Mesenteric fat pad (tissue), 1 donor: Measurements from ENCODE around the genes LIPE, PHLDB3, PINLYP, LYPD5 and CEACAM16.

DNA sequence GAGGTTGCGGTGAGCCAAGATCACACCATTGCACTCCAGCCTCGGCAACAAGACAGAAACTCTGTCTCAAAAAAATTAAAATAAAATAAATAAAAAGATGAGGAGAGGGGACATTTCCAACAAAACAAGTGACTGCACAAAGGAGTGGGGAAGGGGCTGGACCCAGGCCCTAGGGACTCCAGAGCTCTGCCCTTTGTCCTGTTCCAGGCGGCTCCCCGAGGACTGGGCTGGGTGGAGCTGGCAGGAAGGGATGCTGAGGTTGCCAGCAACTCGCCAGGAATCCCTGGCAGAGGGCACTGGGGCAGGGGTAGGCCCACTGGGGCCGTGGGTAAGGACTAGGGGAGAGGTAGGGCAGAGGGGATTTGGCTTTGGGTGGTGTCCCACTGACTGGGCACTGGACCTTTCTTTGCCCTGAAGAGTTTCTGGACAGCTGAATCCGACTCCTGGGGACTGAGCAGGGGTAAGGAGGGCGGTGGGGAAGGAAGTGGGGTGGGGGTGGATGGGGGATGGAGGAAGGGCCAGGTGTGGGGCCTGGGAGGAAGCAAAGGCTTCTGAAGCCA is 7.9 kb downstream of the LIPE start:
- PRO-cap = no peak

- PRO-cap = no peak
Measured at GRCh38 chr19:42427104-42427516, at the start of gene LIPE. Gene LIPE (minus strand): TSS chr19:42427388.

DNA sequence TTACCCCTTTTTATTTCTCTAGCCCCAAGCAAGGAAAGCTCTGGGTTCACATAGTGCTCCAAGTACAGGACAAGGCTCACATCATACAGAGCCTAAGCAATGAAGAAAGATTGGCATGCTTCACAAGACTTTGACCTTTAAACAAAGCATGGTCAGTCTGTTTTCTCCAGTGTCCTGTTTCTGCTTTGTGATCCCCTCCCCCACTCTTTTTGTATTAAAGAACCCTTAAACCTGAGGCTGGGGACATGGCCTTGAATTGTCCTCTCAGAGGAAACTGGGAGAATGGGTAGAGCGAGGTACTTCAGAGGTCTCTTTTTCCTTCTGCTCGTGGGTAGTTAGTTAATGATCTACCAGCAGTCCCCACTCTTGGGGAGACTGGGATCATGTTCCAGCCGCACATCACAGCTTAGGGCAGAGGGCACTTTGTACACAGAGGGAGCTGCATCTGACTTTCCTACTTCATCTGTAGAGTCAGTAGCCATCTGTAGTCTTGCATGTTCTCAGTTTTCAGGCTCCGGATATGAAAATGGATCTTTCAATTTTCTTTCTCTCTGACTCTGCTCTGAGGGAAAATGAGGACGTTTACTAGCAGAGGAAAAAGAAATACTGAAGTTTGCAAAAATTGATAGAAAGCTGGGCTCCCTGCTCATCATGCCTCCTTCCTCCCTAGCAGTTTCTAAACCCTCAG is 30.5 kb downstream of the CEACAM1 start:
- PRO-cap = no peak

- PRO-cap = bidirectional peak, plus-strand start at chr19:43504293, minus-strand start at chr19:43504118
Measured at GRCh38 chr19:43504237-43505373, at the start of gene PHLDB3. Gene PHLDB3 (minus strand): TSS chr19:43504746.

DNA sequence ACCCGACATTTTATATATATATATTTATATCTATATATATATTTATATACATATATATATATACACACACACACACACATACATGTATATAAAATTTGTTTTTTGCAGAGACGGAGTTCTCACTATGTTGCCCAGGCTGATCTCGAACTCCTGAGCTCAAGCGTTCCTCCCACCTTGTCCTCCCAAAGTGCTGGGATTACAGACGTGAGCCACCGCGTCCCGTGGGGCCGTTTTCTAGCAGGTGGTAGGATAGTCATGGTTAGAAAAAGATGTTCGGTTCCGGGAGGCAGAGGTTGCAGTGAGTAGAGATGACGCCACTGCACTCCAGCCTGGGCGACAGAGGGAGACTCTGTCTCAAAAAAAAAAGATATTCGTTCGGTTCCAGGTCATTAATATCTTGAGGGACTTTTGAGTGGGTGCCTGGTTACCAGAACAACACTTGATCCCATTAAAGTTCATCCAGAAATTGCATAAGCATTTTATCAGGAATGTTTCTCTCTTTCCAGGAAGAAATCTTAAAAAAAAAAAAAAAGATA is 771 bp upstream of the ETHE1 start:
- PRO-cap = no peak

DNA sequence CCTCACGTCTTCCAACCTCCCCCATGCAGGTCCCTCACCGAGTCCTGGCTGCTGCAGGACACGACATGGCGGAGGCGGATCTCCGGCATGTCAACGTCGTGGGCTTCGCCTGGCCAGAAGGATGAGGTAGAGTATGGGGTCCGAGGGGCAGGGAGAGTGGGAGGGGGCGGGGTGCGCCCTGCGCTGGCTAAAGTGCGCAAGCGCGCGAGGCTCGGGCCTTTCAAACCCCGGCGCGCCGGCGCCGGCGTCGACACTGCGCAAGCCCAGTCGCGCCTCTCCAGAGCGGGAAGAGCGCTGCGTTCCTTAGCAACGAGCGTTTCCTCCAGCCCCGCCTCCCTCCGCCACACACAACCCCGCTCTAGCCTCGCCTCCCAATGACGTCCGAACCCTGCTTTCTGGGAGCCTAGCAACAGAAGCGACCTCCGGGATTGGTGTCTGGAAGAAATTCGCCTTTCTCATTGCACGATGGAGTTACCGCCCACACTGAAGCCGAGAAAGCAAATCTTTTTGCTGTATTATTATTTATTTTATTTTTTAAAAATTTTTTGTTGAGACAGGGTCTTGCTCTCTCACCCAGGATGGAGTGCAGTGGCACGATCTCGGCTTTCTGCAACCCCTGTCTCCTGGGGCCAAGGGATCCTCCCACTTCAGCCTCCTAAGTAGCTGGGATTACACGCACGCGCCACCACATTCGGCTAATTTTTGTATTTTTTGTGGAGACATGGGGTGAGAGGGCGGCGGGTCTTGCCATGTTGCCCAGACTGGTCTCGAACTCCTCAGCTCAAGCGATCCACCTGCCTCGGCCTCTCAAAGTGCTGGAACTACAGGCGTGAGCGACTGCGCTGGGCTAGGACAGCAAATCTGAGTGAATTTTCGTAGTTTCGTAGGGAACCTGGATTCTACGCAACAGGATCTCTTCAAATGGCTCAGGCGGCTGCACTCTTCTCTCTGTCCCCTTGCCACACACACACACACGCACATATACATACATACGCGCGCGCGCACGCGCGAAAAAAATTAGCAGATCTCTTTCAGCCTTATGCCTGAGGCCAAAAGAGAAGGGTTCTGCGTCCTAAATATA is at the start of gene PINLYP:
Gene PINLYP (plus strand): TSS at position 432 of the 1,081 bp plus-strand sequence.
- PRO-cap = no peak

DNA sequence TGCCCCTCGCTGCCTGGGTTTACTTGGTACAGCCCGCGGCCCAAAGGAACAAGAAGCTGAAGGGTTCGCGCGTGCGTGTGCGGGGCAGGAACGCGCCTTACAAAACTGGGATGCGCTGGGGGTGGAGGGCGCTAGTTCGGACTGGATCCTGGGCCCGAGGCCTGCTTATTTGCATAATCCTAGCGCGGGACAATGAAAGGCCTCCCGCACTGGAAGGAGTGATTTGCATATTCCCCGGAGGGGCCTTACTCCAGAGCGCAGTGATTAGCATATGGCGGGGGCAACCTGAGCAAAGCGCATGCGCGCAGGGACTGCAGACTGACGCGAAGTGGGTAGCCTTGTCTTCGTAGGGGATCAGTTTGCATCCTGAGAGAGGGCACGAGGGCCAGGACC is 334 bp upstream of the ZNF428 start:
- PRO-cap = no peak

GRCh38 chr19:43622737-43623144 is 3.3 kb upstream of the ZNF428 start:
- PRO-cap = no peak

GRCh38 chr19:43647149-43647573 is 7.5 kb upstream of the CADM4 start:
- PRO-cap = no peak

DNA sequence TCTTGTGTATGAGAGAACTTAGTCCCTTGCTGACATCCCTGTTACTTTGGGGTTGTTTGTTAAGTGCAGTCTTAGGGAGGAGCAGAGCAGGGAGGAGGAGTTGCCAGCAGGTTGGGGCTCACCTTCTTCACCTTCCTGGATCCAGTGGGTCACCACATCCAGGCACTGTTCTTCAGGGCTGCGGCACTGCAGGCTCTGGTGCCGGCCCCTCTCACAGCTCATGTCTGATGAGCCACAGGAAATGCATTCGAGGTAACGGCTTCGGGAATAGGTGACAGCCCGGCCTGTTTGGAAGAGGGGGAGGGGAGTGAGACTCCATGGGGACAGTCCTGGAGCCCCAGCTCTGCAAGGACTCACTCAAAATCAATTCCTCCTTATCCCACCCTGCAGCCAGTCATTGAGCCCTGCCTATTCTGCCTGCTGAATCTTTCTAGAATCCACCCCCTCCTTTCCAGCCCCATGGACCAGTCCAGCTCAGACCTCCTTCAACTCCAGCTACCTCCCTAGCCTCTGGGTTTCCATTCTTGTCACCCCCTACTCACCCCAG is 13.5 kb downstream of the PLAUR start:
- PRO-cap = no peak

GRCh38 chr19:43667413-43668402 is 2.3 kb downstream of the PLAUR start:
- PRO-cap = no peak

GRCh38 chr19:43802310-43802718 is at the start of gene LYPD5:
Gene LYPD5 (minus strand): TSS chr19:43802447.
- PRO-cap = no peak

- PRO-cap = no peak
Measured at GRCh38 chr19:43913143-43914360, 21.5 kb downstream of the ZNF45 start.

GRCh38 chr19:44008538-44008938 is 5.8 kb downstream of the ZNF230 start:
- PRO-cap = no peak

- PRO-cap = no peak
Measured at GRCh38 chr19:44580447-44580927, 32.9 kb upstream of the IGSF23 start.

DNA sequence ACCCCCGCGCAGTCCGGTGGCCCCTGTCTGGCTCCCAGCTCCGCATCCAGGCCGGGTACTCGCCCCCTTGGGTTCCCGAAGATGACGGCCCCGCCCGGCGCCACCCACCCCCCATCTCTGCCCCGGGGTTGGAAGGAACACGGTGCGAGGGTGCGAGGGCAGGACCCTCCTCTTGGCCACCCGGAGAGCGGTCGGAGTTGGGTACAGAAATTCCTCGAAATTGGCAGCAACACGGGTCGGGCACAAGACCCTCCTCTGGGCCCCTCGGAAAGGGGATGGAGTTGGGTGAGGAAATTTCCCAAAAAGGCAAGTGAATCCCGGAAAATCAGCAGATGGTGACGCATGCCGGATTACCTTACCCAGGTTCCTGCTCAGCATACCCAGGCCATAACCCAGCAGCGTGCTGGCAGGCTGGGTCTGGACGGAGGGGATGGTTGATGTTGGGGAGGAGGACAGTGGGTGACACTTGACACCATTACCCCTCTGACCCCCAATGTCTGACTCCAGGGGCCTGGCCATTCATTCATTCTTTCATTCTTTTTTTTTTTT is 547 bp downstream of the PVR start:
- PRO-cap = no peak

GRCh38 chr19:44648989-44649594 is 5.4 kb downstream of the PVR start:
- PRO-cap = no peak

DNA sequence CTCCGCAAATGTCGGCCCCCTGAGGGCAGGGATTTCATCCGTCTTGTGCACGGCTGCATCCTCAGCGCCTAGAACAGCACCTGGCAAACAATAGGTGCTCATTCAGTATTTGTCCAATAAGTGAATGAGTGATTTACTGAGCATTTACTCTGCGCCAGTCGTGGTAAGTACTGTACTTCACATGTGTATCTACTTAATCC is at the start of gene CEACAM16:
Gene CEACAM16 (plus strand): TSS at position 54 of the 200 bp plus-strand sequence.
- PRO-cap = no peak

DNA sequence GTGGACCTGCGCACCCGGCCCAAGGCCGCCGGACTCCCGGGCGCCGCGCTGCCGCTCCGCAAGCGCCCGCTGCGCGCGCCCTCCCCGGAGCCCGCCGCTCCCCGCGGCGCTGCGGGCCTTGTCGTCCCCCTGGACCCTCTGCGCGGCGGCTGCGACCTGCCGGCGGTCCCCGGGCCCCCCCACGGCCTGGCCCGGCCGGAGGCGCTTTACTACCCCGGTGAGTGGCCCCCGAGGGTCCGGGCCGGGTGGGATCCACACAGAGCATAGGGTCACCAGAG is 261 bp downstream of the BCL3 start:
- PRO-cap = no peak

DNA sequence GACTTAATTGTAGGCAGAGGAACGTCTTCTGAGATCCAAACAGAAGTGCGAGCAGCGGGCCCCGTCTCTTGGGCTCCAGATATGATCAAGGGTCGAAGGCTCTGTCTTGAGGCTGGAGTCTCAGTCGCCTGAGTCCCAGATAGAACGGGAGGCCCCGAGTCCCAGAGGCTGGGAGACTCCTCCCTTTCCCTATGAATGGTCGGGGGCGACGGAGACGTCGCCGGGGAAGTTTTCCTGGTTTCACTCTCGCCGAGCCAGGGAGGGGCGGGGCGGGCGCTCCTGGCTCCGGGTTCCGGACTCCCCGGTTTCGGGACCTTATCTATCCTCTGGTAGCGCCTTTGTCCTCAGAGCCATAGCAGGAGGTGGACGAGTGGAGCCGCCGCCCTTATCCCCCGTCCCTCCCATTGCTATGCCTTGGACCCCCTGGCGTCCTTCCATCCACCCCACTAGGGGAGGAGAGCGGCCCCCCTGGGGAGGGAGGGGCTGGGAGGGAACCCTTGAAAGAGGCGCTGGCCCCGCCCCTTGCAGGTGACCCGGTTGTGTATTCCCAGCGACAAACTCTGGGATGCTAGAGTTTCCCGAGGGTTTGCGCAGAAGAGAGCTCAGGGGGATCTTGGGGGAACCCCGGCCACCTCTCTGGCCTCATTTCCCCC is 1.5 kb downstream of the NECTIN2 start:
- PRO-cap = bidirectional peak, plus-strand start at position 347 of the sequence, minus-strand start at position 135 of the sequence; unidirectional peak, plus-strand start at position 571 of the sequence